ENCODE results near the genes PLCB2, KNSTRN and BAHD1.

DNA sequence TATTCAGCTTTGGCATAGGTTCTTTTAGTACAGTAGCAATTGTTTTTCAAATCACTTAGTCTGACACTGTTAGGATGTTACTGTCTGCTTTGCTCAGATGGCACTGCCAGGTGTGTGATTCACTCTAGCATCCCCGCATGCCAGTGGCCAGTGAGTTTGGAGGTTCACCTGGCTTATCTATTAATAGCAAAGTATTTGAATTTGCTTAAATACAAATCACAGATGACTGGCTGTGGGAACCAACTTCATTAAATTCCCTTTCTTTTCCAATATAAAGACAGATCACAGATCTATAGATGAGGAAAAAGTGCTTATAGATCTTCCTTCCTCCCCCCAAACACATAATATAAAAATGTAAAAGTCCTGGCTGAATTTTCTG, 3.9 kb downstream of the THBS1 start:
- PRO-cap = no peak
- RAMPAGE, long total RNA, 2 experiments = no peak in any of the 2 experiments

GRCh38 chr15:39588389-39589128, 7.7 kb downstream of the THBS1 start:
- PRO-cap = no peak
- RAMPAGE, long total RNA, 2 experiments = start-site peak on the plus strand in 1 of 2 experiments, at chr15:39588993-39589012 at its widest, 26 reads per replicate

GRCh38 chr15:39597598-39598174, 16.8 kb downstream of the THBS1 start:
- PRO-cap = no peak
- RAMPAGE, long total RNA, 2 experiments = no peak in any of the 2 experiments

- PRO-cap = no peak
- RAMPAGE, long total RNA, 2 experiments = no peak in any of the 2 experiments
Observed at GRCh38 chr15:39622707-39623146, 41.8 kb downstream of the THBS1 start.

GRCh38 chr15:39624552-39625364, 43.9 kb downstream of the THBS1 start:
- PRO-cap = bidirectional peak, plus-strand start at chr15:39624993, minus-strand start at chr15:39624823
- RAMPAGE, long total RNA, 2 experiments = no peak in any of the 2 experiments

GRCh38 chr15:39919281-39919714, 768 bp downstream of the GPR176 start:
- PRO-cap = no peak
- RAMPAGE, long total RNA, 2 experiments = no peak in any of the 2 experiments

DNA sequence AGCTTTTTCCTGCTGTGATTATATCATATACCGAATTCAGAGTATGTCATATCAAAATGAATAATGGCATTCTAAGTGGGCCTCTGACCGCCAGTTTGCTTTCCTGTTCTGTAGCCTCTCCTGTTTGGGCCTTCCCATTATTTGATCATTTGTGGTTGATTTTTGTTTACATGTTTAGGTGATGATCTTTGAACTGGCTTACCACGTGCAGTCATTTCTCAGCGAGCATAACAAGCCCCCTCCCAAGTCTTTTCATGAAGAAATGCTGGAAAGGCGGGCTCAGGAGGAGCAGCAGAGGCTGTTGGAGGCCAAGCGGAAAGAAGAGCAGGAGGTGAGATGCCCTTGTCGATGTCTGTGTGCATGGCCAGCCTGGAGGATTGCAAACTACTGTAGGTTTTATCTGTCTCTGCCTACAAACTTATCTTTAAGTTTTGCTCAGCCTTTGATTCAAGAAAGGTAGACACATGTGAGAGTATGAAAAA, 15.1 kb downstream of the EIF2AK4 start:
- PRO-cap = no peak
- RAMPAGE, long total RNA, 2 experiments = no peak in any of the 2 experiments

DNA sequence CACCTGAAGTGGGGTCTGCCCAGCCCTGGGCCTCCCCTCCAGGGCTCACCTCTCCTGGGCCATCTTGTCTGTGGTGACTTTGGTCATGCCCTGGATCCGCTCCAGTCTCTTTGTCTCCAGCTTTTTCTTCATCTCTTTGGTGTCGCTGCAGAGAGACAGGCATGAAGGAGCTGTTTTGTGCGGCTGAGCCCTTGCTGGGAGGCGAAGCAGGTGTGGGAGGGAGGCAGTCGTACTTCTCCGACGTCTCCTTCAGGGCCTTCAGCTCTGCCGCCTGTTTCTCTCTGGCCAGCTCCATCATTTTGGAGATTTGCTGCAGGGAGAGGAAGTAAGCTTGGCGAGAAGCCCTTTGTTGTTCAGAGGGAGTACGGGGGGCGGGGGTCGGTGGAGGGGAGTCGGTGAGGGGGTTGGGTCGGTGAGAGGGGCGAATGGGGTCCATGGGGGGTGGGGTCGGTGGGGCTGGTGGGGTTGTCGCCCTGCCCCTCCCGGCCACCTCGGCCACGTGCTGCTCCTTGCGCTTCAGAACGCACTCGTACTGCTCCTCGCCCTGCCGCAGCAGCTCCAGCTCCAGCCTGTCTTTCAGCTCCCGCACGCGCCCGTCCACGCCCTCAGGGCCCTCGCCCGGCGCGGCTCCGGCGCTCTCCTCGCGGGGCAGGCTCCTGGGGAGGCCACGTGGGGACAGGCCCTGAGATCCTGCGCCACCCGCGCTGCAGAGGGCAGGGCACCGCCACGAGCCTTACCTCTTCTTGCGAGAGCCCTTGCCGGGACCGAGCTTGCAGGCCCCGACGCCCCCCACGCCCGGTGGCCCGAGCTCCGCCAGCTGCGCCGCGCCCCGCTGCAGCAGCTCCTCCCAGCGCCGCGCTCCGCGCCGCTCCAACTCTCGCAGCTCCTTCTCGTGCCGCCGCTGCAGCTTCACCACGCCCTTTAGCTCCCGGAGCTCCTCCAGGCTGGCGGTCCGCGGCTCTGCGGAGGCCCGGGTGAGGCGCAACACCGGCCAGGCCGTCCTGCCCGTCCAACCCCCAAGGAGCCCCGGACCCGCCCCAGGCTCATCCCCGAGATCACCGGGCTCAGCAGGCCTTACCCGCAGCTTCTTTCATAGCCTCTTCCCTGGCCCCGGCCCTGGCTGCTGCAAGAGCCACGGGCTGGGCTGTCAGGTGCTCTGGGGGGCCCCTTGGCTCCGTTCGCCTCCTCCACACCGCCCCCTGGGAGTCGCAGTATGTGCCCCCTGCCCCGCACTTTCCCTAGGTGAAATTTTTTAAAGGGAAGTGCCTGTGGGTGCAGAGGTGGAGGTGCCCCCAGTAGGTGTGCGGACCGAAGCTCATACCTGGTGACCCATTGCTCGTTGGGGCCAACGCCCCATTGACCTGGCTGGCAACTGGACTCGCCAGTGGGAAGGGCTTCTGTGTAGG, 8.2 kb upstream of the ANKRD63 start:
- PRO-cap = no peak
- RAMPAGE, long total RNA, 2 experiments = start-site peak on the minus strand in 1 of 2 experiments, centred at position 777 of the sequence, 10 reads per replicate

DNA sequence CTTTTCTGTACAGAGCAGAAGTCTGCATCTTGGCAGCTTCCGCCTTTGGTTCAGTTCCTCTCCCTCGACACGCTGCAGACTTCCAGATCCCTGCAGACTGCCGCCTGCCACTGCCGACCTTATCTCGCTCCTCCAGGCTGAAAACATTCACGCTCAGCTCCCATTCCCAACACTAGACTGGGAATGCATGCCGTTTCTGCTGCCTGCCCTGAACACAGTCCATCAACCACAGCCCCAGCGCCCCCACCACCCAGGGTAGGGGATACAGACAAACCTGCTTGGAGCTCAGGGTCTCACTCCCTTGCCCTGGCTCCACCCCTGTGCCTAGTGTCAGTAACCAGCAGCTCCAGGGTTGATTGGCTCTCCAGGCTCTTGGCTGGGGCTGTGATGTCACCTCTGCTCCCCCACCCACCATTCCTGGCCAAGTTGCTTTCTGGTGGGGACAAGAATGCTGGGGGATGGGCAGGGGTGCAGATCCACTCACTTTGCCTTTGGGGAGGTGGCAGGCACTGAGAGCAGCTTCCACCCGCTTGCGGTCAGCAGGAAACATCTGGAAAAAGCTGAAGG, 6.2 kb downstream of the PLCB2 start:
- PRO-cap = no peak
- RAMPAGE, long total RNA, 2 experiments = no peak in any of the 2 experiments

DNA sequence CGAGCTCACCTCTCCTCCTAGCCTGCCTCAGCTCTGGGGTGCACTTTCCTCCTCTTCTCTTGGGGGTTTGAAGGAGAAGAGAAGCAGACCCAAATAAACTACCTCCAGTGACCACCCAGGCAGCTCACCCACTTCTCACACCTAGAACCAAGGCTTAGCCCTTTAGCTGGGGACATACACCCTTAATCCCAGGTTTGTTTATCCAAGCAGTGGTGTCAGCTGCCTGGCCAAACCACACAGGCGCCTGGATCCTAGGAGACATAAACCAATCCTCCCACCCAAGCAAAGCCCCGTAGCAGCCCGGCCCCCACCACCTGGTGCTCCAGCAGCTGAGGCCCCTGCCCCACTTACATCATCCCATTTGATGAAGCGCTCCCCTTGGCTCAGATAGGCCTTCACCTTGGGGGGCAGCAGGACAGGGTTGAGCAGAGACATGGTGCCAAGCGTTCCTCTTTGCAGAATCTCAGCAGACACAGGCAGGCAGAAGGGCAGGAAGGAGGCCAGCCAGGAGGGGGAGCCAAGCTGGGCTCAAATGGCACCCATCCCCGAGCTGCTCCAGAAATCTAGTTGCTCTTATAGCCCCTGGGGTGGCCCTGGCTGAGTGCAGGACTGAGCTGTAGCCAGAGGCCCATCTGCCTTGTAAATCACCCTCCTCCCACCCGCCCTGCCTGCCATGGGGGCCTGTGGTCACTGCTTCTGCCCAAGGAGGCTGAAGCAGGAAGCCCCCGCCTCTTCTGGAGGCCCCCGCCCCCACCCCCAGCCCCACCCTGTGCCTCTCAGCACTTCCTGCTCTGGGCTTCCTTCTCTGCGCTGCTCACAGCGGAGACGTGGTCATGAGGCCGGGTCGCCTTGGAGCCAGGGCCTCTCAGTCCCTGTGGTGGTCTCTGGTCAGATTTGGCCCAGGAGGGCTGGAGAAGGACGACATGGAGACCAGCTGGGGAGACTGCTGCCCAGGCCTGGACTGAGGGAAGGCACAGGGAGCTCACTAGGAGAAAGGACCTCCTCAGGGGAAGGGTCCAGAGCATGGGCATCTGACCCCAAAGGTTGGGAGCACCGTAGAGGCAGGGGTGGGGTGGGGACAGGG, at the start of gene PLCB2:
PLCB2 (minus strand) TSS at position 698 of the 1,084 bp plus-strand sequence.
- PRO-cap = unidirectional peak, plus-strand start at position 828 of the sequence
- RAMPAGE, long total RNA, 2 experiments = start-site peak on the minus strand in 1 of 2 experiments, centred at position 662 of the sequence, 5 reads per replicate

DNA sequence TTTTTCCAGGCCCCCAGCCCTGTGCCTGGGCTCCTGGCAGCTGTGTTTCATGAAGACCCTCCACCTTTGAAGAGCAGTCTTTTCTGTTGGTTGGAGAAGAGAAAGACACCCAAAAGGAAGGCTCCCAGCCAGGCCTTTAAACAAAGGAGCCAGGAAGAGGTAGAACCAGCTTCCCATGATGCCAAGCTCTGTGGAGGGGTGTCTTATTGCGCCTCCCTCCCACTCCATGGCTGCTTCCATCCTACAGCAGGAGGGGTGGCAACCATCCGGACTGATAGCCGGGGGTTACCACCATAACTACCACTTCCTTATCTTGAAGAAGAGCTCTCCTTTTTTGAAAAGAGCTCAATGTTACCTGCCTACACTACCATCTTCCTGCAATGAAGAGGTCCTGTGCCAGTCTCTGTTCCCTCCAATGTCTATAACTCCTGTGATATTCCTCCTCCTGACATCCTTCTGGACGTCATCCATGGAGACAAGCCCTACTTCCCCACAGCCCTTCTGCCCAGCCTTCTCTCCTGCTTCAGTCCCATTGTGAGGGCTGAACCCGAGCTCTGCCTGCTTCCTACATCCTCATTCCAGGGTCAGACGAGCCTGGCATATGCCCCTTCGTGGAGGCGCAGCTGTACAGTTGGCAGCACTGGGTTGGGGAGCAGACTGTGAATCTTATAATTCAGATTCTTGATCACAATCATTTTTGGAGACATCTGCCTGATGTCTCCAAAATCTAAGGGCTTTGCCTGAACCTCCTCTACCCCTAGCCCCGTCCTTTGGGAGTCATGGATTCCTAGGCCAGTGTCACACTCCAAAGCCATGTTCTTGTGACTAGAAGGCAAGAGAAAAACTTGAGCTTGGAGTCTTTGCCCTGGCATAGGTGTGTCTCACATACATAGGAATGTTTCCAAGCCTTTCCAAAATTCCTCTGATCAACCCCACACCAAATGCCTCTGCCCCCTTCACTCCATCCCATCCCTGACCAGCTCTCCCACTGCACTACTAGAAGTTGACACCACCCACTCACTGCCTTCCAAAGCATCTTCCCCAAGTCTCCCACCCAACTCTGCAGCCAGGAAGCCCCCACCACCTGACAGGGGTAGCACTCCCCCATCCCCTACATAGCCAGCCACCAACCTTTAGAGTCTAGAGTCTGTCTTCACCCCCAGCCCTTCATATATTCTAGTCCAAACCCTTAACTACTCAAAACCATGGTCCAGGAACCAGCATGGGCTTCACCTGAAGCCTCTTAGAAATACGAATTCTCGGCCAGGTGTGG, 8.3 kb downstream of the CCDC9B start:
- PRO-cap = no peak
- RAMPAGE, long total RNA, 2 experiments = no peak in any of the 2 experiments

DNA sequence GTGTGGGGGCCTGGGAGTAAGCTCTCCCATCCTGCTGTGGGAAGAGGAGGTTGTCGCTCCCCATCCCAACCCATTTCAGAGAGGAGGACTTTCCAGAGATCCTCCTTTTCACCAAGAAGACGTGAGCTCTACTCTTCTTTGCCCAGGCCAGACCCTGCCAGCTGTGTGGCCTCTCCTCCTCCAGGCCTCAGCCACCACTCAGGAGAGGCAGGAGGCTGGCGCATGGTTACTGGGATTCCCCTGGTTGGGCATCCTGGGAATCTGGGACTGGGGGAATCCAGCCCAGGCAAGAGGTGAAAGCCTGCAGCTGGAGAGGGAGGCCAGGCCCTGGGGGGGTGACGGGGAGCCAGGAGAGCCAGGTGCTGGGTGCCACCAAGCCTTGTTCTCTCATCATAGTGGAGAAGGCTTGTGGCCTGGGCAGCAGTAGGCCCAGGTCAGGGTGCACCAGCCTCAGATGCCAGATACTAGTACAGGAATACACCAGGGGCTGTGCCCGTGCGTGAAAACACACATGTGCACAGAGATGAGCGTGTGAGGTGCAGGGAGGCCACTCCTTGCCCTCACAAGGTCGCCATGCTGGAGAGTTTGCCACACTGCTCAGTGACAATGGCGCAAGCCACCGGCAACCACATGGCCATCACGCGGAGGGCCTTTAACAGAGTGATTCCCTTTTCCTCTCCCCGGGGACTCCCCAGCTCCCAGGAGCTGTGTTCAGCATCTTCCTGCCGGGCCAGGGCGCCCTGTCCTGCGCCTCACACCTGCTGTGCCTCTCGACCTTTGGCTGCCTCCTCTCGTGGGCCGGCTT, 6.1 kb downstream of the CCDC9B start:
- PRO-cap = no peak
- RAMPAGE, long total RNA, 2 experiments = no peak in any of the 2 experiments

DNA sequence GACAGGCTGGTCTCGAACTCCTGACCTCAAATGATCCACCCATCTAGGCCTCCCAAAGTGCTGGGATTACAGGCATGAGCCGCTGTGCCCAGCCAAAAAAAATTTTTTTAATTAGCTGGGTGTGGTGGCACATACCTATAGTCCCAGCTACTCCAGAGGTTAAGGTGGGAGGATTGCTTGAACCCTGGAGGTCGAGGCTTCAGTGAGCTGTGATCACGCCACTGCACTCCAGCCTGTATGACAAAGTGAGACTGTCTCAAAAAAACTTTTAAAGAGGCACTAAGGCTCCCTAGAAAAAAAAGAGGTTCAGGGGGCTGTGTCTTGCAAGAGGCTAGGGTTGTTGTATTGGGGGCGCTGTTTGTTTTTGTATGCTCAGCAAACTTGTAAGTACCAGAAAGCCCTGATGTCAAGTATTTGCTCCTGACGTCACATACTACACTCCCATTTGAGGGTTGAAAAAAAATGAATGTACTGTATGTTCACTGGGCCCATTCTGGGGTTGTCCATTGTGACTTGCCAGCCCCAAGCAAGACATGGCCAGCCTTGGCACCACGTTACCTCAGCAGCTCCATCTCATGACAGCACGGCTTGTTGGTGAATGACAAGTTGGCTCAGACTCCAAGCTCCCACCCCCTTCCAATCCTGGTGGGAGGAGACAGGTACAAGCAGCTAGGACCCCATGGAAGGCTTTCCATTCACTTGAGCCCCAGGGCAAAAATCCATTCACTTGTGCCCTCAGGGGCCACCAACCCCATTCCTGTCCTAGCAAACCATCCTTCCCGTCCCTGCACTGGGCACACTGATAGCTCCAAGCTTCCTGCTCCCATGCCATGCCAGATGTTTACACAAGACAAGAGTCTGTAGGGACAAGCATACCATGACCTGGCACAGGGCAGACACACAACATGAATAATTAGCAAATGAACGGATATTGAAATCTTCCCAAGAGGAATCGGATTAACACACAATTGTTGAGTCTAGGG, 1.4 kb downstream of the PHGR1 start:
- PRO-cap = no peak
- RAMPAGE, long total RNA, 2 experiments = no peak in any of the 2 experiments

DNA sequence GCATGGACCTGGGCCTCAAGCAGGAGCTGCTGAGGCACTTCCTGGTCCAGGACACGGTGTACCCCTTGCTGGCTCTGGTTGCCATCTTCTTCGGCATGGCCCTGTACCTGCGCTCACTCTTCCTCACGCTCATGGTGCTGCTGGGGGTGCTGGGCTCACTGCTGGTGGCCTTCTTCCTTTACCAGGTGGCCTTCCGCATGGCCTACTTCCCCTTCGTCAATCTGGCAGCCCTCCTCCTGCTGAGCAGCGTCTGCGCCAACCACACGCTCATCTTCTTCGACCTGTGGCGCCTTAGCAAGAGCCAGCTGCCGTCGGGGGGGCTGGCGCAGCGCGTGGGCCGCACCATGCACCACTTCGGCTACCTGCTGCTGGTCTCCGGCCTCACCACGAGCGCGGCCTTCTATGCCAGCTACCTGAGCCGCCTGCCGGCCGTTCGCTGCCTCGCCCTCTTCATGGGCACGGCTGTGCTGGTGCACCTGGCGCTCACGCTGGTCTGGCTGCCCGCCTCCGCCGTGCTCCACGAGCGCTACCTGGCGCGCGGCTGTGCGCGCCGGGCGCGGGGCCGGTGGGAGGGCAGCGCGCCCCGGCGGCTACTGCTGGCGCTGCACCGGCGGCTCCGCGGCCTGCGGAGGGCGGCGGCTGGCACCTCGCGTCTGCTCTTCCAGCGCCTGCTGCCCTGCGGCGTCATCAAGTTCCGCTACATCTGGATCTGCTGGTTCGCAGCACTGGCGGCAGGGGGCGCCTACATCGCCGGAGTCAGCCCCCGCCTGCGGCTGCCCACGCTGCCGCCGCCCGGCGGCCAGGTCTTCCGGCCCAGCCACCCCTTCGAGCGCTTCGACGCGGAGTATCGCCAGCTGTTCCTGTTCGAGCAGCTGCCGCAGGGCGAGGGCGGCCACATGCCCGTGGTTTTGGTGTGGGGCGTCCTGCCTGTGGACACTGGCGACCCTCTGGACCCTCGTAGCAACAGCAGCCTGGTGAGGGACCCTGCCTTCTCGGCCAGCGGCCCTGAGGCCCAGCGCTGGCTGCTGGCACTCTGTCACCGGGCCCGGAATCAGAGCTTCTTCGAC, 9.8 kb downstream of the DISP2 start:
- PRO-cap = unidirectional peak, minus-strand start at position 659 of the sequence
- RAMPAGE, long total RNA, 2 experiments = no peak in any of the 2 experiments

DNA sequence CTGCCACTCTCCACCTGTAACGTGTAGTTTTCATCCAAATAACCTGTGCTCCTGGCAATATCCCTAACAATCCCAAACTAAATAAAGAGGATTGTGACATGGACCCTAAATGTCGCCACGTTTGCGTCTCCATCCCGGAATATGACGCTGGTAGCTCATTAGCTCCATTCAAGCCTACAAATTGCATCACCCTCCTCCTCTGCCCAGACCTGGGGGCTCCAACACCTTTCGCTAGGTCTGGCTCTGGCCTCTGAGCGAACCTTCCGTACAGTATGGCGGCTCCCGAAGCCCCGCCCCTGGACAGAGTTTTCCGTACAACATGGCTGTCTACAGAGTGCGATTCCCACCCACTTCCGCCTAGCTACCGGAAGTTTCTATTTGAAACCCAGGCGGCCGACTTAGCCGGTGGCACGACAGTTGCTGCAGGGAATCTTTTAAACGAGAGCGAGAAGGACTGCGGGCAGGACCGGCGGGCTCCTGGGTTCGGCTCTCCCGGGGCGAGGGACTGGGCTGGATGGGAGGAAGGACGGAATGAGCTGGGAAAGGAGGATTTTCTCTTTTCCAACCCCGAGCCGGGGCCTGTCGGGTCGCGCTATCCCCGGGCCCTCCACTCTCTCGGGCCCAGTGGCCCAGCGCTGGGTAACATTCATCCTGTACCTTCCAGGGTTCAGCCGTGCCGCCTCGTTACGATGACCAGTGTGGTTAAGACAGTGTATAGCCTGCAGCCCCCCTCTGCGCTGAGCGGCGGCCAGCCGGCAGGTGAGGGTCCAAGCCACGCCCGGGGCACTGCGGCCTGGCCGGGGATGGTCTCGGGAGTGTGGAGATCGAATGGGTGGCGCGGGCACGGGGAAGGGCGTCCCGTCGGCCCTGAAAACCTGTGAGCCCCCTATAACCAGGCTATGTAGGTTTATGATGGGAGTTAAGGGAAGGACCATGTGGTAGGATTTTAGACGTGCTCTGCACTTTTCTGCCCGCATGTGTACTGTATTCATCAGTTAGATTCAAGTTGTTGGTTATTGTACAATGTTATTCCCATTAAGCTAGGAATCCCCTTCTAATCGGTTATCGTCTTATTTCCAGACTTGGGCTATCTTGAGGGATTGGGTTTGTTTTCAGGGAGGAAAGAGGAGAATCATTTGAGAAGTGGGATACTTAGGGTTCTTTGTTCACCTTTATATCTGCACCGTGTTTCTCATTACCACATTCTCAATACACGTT, at the start of gene KNSTRN:
KNSTRN (plus strand) TSS at position 158 of the 1,218 bp plus-strand sequence.
- PRO-cap = unidirectional peak, plus-strand start at position 437 of the sequence
- RAMPAGE, long total RNA, 2 experiments = start-site peak on the plus strand in 2 of 2 experiments, centred at positions 400 to 410 of the sequence, 348 to 410 reads per replicate

DNA sequence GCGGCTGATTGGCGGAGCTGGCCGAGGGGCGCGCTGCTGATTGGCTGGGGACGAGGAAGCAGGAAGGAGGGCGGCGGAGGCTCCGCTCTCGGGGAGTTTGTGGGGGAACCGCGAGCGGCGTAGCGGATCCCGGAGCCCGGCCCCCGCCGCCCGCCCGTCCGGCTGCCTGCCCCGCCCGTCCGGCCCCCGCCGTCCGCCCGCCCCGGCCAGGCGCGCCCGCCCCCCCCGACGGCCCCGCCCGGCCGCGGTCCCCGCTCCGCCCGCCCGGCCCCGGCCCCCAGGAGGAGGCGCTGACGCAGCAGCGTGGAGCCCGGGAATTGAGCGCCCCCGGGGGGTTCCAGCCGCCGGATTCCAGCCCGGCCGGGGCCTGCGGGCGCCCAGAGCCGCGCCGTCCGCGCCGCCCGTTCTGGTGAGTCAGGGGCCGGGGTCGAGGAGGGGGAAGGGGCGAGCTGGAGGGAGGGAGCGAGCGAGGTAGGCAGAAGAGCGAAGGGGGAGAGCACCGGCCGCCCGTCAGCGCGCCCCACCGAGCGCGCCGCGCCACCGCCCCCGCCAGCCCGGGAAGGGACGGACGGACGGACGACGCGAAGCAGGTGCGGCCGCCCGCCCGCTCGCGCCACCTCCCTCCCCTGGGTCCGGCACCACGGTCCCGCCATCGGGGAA, at the start of gene BAHD1:
BAHD1 (plus strand) TSS at position 94 of the 660 bp plus-strand sequence.
- PRO-cap = bidirectional peak, plus-strand start at position 64 of the sequence, minus-strand start outside the sequence; bidirectional peak, plus-strand start at position 293 of the sequence, minus-strand start at position 160 of the sequence
- RAMPAGE, long total RNA, 2 experiments = no peak in any of the 2 experiments

- PRO-cap = no peak
- RAMPAGE, long total RNA, 2 experiments = no peak in any of the 2 experiments
Observed at GRCh38 chr15:40486201-40486709, 15.5 kb downstream of the CHST14 start.

GRCh38 chr15:40489424-40490295, 18.9 kb downstream of the CHST14 start:
- PRO-cap = no peak
- RAMPAGE, long total RNA, 2 experiments = no peak in any of the 2 experiments

DNA sequence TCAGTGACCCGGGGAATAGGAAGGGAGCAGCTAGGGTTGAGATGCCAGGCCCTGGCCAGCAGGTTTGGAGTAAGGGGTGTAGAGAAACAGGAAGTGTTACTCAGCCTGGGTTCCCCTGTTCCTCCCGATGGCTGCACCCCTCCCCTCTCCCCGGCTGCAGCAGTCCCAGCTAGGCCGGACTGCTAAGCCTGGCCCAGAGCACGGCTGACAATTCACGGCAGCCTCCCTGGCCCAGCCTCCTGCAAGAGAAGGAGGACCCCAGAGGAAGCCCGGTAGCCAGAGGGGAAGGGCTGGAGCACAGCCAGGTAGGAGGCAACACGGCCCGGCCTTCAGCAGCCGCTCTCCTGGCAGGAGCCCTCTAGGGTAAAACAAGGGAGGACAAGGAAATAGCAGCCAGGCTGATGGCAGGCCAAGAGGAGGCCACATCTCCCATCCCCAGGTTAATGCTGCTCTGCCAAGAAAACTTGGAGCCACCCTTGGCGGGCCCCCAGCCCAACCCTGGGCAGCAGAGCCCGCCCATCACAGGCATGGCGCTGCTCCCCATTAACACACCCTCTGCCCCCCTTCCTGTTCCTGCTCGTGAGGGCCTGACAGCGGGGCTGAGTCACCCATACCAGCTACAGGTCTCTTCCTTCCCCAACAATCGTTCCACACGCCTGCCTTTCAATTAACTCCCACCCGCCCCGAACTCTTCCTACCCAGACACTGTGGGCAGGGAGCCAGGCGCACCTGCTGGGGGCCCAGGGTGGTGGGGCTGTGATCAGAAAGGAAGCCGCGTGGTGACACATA, 575 bp upstream of the C15orf62 start:
- PRO-cap = bidirectional peak, plus-strand start at position 611 of the sequence, minus-strand start at position 360 of the sequence
- RAMPAGE, long total RNA, 2 experiments = no peak in any of the 2 experiments

GRCh38 chr15:40803032-40803614, 3.8 kb upstream of the ZFYVE19 start:
- PRO-cap = no peak
- RAMPAGE, long total RNA, 2 experiments = no peak in any of the 2 experiments

All from prostate gland (tissue), 2 donors.